Cardiac atrium fibroblast (primary cell): Measurements from ENCODE around the genes MMEL1 and PRDM16.

DNA sequence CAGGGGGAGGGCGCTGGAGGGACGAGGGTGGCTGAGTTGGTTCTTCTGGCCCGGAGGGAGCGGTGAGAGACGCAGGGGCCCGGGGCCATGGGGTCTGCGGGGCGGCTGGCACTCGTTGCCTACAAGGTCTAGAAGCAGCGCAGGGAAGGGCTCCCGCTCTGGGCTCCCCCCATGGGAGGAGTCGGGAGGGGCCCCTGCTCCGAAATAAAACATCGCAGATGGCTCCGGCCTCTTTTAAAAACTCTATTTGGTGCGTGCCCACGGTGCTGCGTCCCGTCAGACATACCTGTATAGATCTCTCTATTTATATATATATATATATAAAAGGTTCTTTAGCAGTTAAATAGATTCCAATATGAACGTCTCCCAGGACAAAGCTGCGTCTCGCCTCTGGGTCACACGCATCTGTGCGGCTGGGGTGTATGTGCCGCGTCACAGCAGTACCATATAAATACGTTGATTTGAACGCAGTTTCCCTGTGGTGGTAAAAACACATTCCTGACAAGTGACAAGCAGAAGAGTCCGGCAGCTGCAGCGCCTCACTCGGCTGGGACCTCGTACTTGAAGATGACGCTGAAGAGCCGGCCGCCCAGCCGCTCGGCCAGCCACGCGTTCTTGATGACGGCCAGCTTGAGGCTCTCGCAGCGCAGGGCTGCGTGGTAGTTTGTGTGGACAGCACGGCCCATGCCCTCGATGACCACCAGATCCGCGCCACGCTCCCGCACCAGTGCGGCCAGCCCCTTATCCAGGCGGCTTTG is 17.9 kb downstream of the PANK4 start:
- RAMPAGE, long total RNA, result no peak

- RAMPAGE, long total RNA, result no peak
Observed at GRCh38 chr1:2550125-2550458, 6.1 kb upstream of the TNFRSF14 start.

- RAMPAGE, long total RNA, result no peak
Observed at GRCh38 chr1:2583262-2584148, 3.1 kb upstream of the PRXL2B start.

DNA sequence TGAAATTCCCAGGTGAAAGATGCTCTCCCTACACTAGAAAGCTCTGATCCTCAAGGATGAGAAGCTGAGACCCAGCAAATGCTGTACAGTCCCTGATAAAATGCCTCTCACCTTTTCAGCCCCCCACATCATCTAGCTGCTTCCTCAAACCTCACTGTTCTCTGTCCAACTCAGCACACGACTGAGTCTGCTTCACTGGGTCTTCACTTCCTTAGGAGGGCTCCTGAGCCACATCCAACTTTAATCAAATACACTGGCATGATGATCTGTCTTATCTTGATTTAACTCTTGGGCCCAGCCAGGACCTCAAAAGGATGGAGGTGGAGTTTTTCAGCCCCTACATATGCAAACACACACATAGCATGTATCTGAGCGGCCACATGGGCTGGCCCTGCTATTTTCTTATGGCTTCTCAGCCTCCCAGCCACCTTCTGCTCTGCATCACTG is 2.0 kb upstream of the PRXL2B start:
- RAMPAGE, long total RNA, result no peak

DNA sequence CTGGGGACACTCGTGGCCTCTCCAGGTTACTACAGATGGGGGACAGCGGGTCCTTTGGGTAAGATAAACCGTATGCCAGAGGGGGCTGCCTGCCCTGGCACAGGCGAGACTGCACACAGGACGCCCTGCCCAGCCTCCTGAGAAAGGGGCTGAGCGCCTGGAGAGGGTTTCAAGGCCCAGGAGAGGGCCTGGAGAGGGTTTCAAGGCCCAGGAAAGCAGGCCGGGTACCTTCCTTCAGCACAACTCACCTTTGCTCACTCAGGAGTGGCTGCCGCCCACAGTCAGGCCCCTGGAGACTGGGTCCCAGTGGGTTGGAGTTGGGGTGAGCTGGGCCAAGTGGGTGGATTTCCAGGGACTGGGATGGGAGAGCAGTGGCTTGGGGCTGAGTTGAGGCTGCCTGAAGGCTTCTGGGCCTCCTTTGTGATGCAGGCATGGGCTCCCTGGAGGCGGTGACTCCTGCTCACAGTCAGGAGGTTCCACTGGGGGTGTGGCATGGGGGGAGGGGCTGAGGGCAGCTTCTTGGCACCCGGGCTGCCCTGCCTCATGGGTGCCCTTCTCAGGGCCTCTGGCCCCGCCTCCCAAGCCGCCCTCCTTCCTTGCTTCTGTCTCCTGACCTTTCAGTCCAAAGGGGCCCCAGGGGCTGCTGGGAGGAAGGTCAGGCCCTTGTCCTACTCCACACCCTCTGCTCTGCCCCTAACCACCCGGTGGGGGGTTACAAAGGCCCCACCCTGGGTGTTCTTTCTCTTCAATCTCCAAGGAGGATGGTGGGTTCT is at the start of gene MMEL1:
Gene MMEL1, minus strand, starts transcription at position 399 of the 773 bp plus-strand sequence.
- RAMPAGE, long total RNA, result no peak

DNA sequence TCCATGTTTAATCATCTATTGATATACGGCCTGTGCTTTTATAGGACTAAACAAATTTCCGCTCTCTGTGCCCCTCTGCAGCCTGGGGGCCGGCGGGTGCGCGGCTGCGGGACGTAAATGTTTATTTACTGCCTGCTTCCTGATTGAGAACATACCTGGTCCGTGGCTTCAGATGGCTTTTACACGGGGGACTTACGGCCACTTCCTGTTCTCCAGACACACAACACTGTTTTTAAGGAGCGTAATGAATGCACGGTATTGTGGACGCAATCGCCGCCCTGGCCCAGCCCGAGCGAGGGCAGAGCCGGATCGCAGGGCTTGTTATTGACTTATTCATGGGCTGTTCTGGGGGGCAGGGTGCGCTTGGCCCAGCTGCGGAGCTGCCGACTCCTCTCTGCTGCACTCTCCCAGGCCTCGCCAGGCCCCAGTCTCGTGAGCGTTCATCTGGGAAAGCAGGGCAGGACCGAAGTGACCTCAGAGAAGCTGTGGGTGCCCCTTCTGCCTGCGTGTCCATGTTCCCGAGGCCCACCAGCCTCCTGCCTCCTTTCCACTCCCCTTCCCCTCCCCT is 52.8 kb upstream of the ACTRT2 start:
- RAMPAGE, long total RNA, result no peak

DNA sequence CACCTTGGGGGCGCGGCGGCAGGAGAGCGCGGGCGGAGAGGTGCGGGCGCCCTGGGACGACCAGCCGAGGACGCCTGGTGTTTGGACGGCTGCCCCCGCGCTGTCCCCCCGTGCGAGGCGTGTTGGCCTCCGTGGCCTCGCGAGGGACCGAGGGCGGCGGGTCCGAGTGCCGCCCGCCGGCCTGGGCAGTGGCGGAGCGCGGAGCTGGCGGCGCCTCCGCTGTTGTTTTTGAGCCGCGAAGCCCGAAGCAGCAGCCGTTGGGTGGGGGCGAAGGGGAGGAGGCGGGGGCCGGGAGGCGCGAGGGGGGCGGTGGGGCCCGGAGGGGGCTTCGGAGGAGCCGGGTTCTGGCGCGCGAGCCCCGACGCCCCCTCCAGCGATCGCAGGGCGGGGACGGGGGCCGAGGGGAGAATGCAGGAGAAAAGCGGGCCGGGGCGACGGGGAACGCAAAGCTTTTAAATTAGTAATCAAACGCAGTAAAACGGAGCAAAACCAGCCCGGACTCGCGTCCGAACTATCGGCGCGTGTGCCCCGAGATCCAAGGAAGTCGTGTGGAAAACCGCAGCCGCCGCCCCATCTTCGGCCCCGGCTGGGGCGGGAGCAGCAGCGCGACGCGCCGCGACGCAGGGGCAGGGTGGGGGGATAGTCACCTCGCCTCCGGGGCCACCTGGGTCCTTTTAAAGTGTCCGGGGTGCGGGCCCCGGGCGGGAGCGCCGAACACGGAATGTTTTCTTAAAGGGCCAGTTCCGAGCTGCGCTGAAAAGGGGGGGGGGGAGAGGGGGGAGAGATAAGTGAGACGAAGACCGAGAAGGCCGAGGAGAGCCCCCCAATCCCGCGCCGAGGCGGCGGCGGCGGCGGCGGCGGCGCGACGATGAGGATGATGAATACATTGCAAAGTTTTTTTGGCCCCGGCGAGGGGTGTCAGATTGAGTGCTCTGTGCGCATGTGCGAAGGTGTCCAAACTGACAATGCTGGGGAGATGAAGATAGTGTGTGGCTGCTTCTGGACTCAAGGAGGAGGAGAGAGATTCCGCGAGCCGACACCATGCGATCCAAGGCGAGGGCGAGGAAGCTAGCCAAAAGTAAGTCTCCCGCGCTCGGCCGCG is at the start of gene PRDM16:
Gene PRDM16, plus strand, starts transcription at position 985 of the 1,102 bp plus-strand sequence.
- RAMPAGE, long total RNA, result no peak

DNA sequence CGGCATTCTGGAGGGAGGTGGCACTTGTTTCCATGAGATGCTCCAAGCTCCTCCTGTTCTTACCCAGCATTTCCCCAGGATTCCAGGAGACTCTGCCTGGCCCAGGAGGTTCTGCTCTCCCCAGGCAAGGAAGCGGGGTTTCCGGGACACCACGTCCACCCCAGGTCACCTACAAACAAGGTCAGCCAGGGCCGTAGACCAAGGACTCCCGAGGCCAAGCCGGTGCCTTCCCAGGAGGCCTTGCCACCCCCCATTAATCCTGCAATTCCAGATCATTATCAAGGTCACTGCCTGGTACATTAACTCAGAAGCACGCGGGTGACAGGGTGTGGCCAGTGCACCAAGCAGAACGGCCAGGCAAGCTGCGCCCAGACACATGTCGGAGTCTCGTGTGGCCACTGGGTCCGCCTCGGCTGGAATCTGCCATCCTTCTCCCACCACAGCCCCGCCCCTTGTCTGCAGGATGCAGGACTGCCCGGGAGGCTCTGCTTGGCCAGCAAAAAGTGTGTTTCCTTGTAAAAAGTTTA is 144.7 kb downstream of the PRDM16 start:
- RAMPAGE, long total RNA, result no peak

DNA sequence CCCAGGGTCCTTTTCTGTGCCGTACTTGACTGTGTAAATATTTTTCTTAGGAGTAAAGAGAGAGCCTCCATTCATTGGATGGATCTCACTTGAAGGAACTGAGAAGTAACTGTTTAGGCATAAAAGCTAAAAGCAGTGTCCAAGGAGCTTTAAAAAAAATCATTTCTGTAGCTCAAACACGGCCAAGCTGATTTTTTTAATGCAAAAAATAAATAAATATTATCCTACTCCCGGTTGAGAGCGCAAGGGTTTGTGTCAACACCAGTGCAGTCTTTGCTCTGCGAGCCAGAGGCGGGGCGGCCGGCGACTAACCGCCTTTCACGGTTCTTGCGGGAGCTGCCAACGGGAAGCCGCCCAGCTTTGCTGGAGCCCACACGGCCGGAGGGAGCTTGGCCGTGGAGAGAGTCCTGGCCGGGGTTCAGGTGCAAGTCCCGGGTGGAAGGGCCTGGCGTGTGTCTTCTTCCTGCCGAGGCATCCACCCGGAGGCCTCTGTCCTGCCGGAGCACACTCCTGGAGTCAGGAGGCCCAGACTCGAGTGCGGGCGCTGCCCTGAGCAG is 169.4 kb downstream of the PRDM16 start:
- RAMPAGE, long total RNA, result no peak

DNA sequence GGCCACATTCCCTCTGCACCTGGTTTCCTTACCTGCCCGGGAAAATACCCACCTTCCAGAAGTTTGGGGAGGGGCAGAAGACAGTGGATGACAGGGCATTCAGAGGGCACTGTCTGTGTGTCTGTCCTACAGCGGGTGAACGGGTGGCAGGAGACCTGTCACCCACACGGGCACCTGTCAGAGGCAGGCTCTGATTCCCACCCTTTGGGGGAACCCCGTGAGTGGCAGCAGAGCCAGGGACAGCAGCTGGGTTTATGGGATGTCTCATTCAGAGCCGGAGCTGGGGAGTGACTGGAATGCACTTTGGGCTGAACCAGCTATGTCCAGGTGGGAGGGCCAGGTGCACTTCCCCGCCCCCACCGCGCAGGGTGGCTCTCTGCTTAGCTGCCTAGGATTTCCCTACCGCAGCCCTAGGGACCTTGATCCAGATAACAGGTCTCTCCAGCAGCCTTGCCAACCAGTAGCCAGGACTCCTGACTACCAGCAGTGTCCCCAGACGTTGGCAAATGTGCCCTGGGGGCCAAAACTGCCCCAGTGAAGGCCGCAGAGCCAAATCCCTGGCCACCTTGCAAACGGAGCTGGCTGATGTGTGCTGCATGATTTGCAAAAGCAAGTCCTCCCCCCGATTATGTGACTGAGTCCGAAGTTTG is 2.2 kb downstream of the ARHGEF16 start:
- RAMPAGE, long total RNA, result no peak

GRCh38 chr1:3488824-3489893 is 34.7 kb downstream of the ARHGEF16 start:
- RAMPAGE, long total RNA, result no peak

- RAMPAGE, long total RNA, result no peak
Observed at GRCh38 chr1:3539893-3540309, 71.4 kb downstream of the MEGF6 start.

DNA sequence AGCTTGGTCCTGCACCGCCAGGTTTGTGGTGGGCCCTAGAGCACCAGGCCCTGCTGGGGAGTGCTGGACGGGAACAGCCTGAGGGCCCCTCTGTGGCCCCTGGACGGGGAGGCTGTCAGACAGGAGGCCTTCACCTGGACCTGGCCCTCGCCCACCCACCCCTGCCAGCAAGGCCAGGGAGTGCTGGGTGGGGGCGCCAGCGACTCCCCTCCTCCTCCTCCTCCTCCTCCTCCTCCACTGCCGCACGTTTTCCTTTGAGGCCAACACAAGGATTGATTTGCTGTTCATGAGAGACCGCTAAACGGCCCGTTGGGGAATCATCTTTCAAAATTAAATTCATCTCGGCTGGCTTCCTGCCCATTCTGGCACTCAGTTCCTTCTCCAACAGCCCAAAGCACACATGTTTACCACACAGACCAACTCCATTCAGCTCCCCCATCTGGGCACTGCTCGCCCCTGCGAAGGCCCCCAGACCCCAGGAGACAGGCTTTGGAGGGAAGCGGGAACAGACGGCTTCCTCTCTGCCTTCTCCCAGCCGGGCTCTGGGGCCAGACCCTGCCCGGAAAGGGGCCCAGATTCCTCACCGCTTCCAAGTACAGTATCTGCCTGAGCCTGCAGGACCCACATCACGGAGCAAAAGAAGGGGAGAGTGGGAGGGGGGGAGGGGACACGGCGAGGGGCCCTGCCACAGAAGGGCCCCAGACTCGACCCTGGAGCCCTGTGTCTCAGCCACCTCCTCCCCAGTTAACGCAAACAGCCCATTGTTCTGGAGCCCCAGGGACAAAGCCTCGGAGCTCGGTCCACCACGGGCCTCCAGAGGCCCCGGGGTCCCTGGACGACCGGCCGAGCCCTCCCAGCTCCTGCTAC is 808 bp downstream of the MEGF6 start:
- RAMPAGE, long total RNA, result no peak

- RAMPAGE, long total RNA, result no peak
Observed at GRCh38 chr1:3675152-3675800, 23.0 kb downstream of the TP73 start.

GRCh38 chr1:3739786-3740452 is 12.3 kb upstream of the CCDC27 start:
- RAMPAGE, long total RNA, result no peak

- RAMPAGE, long total RNA, result no peak
Observed at GRCh38 chr1:3773090-3773863, 728 bp downstream of the SMIM1 start.

- RAMPAGE, long total RNA, result no peak
Observed at GRCh38 chr1:3783909-3784951, 11.7 kb downstream of the SMIM1 start.

- RAMPAGE, long total RNA, result no peak
Observed at GRCh38 chr1:3836332-3836762, 20.7 kb downstream of the CEP104 start.

GRCh38 chr1:3856436-3856740 is 623 bp downstream of the CEP104 start:
- RAMPAGE, long total RNA, result no peak

GRCh38 chr1:3865011-3865818 is 7.9 kb downstream of the DFFB start:
- RAMPAGE, long total RNA, result no peak